Helper T cell (primary cell): Measurements from ENCODE around the genes ATF2, HOXD3 and HOXD1.

GRCh38 chr2:173654087-173654573 is 299.5 kb downstream of the CDCA7 start:
- PRO-cap, 2 experiments, result no peak in any of the 2 experiments

GRCh38 chr2:173854889-173855311 is 110.3 kb downstream of the SP3 start:
- PRO-cap, 2 experiments, result no peak in any of the 2 experiments

DNA sequence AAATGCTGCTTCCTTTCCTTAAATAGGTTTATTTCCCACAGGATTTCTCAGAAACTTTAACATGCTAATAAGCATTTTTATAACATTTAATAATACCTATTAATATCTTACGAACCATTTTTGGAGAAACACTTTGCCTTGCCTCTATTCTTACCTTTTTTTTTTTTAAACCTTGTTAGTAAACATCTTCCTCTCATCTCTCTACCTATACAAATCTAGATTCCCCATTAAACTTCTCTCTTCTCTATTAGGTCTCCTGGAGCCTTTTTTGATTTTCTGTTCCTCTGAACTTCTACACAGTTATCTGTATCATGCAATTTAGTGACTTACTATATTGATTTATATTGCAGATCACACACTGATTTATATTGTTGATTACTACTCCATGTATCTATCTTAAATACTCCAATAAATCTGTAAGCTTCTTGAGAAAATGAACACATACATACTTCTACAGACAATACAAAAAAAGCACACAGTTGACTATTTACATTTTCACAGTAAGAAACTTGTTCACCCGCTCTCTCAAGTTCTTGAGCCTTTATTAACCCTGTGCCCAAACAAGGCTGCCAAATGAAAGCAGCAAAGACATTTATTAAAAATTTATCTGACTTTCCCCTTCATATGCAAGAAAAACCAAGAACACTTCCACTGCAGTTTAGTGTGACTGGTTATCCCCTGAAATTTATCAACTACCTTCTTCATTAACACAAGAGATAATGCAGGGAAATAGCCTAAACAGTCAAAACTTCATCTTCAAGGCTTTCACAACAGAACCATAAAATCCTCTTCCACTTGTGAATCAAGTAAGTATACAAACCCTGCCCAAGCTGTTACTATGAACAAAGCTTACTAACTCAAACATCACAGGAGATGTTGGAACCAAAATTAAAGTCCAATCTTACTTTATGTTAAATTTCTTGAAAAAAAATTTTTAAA is 28.3 kb downstream of the SP3 start:
- PRO-cap, 2 experiments, result no peak in any of the 2 experiments

DNA sequence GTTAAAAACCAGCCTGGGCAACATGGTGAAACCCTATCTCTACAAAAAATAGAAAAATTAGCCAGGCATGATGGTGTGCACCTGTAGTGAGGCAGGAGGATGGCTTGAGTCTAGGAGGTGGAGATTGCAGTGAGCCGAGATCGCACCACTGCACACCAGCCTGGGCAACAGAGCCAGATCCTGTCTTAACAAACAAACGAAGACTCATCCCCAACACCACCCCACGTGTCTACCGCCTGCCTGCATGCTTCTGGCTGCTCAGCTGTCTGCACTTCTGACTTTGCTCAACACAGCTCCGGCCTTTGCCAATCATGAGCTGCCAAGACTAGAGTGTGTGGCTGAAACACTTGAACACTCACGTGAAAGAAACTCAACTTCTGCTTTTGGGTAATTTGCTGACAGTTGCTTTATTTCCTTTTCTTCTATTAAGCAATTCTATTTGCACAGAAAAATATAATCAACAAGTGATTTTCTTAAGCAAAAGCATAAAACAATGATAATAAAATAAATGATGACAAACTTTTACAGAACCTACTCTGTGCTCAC is 32.1 kb upstream of the SP3 start:
- PRO-cap, 2 experiments, result no peak in any of the 2 experiments

GRCh38 chr2:173998225-173998919 is 33.2 kb upstream of the SP3 start:
- PRO-cap, 2 experiments, result no peak in any of the 2 experiments

DNA sequence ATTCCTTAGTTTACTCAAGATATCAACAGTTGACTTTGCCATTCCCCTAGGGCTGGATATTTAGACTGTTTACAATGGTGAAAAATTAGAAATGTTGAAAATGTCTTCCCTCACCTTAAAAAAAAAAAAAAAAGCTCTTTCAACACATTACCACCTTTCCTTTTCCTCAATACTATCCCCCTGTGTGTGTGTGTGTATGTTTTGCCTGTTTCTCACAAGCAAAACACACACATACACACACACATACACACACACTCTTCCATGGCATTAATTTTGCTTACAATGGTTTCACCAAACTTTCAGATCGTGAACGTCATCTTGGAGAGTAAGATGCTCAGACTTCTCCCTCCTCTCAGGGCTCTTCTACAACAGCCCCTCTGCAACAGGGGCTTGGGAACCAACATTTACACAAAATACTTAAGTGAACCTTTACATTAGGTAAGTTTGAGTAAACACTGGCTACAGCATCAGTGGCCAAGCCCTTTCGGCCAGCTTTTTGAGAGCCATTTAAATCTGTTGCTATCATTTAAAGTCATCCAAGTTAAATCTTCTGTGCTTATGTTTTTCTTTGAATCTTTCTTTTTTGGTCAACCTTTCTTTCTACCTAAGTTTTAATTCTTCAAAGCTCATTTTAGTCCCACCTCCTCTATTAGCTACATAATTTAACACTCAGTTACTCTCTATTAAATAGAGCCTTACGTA is 21.7 kb downstream of the CIR1 start:
- PRO-cap, 2 experiments, result no peak in any of the 2 experiments

DNA sequence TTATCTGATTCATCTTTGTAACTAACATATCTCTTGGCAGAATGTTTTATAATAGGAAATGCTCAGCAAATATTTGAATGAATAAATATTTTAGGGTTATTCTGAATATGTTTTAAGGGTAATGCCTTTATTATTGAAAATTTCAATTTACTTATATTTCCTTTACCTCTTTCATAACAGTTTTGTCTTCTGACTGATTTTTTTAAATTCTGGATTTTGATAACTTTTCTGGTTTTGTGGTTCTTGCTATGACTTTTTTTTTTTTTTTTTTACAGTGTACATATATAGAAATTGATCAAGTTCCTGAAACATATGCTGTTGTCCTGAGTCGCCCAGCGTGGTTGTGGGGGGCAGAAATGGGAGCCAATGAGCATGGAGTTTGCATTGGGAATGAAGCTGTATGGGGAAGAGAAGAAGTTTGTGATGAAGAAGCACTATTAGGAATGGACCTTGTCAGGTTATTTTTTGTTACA is 4.2 kb downstream of the SCRN3 start:
- PRO-cap, 2 experiments, result no peak in any of the 2 experiments

- PRO-cap, 2 experiments, result no peak in any of the 2 experiments
These were observed 7.1 kb downstream of the WIPF1 start for GRCh38 chr2:174590521-174590833.

GRCh38 chr2:174595055-174595555 is 2.5 kb downstream of the WIPF1 start:
- PRO-cap, 2 experiments, result peak in 1 of 2 experiments; most common plus-strand start chr2:174595160 (in 1)

DNA sequence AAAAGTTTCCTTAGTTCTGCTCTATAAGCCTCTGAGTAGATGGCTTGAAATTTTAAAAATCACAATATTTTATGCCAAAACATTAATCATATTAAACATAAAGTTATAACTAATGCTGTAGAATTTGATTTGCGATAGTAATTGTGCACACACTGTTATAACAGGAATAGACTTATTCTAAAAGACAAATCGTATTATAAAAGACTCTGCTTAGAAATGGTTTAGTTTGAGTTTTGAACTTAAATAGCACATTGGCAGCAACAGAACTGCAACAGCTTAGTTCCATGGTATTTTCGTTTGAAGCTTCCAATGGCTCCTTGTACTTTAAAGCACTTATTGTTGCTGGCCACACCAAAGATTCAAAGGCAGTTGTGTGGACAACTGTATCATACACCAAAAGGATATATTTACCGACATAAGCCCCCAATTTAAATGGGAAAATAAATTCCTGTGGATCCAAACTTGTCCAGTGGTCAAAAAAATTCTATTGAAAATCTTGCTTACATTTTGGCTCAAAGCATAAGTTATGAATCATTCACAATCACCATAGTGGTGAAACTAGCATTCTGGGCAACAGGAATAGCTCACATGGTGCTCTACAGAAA is 612 bp downstream of the WIPF1 start:
- PRO-cap, 2 experiments, result no peak in any of the 2 experiments

DNA sequence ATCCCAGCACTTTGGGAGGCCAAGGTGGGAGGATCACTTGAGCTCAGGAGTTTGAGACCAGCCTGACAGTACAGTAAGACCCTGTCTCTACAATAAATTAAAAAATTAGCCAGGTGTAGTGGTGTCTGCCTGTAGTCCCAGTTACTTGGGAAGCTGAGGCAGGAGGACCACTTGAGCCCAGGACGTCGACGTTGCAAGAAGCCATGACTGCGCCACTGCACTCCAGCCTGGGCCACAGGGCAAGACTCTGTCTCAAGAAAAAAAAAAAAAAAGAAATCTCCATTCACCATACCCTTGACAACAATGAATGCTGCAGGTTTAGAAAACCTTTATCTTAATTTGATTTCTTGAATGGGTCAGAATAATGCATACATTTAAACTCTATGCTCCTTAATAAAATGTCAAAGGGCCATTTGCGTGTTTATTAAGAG is 22.1 kb upstream of the WIPF1 start:
- PRO-cap, 2 experiments, result no peak in any of the 2 experiments

DNA sequence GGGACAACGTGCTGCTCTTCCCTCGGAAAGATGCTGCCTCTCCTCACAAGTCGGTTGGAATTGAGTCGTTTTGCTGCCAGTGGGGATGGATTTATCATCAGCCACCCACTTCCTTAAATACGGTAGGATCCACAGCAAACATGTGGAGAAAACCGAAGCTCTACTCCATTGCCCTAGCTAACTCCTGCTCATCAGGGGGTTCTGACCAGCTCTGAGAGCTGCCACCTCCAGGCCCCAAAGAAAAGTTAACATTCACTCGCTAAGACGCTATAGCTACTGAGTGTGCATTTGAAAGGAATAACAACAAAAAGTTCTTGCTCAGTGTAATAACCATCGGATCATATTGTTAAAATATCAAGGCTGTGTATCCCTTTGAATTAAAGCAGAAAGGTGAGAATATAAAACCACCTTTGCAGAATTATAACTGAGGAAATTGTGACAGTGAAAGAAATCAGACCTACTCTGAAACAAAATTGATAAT is 80.8 kb downstream of the CHRNA1 start:
- PRO-cap, 2 experiments, result peak in 2 of 2 experiments; most common minus-strand start position 213 of the sequence (in 2)

GRCh38 chr2:174719640-174720096 is 44.6 kb downstream of the CHRNA1 start:
- PRO-cap, 2 experiments, result no peak in any of the 2 experiments

DNA sequence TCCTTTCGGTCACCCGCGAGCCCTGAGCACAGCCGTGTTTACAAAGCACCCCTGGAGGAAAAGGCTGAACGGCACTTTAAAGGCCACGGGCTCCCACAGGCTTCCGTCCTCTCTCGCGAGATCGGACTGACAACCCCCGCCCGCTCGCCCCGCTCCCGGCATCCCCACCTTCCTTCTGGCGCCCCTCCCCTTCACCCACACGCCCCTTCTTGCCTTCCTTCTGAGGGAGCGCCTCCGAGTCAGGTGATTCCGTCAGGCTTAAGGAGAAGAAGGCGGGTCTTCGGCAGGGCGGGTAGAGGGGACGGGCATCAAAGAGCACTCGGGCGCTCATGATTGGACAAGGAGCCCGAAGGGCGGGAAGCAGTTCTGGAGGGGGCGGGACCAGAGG is at the start of gene ATF2:
Gene ATF2, minus strand, starts transcription at position 131 of the 388 bp plus-strand sequence.
- PRO-cap, 2 experiments, result peak in 2 of 2 experiments; most common minus-strand start position 52 of the sequence (in 2)

DNA sequence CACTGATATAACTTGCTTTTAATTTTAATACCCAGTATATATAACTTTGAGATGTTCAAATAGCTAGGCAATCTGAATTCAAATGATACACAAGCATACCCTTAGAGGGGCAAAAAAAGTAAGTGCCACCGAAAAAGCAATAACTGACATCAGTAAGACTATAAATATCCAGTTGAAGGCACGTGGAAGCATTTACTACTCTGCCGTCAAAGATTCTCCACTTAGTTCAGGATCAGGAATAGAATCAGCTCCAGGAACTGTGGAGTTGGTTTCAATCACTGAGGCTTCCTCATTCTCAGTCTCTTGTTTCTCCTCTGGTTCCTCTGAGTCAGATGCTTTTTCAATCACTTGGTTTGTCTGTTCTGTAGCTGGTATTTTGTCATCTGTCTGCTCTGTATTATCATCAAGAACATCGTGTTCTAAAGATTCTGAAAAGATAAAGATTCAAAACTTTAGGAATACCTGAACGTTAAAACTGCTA is 72.3 kb downstream of the LNPK start:
- PRO-cap, 2 experiments, result no peak in any of the 2 experiments

DNA sequence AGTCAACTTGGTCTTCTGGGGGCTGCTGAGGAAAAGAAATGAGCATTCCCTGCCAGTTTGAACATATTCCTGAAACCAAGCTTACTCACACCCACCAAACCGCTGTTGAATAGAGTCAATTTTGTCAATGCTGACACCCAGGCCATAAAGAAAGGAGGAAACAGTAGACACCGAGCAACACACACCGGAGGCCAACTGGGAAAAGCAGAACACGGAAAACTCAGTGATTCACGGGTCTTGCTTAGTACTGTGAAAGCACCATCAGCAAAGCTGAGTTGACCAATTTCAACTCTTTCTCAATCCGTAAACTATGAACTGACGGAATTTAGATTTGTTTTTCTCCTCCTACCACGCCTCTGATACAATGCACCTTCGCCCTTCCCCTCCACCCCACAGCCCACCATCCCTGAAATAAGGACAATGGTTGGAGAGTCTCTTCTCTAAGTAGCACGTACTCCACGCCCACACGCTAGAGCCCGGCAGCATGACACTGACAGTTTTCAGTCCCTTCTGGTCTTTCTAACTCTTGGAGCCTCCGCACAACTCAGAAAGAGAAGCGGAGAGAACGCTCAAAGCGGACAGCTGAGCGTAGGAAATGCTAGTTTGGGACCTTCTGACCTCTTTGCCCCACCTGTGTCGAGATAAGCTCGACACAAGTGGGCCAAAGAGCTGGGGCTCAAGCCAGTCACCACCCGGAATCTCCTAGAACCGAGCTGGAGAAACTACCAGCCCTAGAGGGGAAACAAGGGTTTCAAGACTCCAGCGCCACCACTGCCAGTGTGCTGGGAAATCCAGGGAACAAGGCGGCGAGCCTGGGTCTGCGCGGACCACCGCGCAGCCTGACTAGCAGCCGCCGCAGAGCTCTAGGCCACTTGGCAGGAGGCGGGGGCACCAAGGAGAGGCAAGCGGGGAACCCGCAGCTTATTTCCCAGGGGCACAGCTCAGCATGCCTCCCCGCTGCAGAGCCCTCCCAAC is 618 bp downstream of the LNPK start:
- PRO-cap, 2 experiments, result peak in 2 of 2 experiments; most common plus-strand start position 503 of the sequence (in 2)

DNA sequence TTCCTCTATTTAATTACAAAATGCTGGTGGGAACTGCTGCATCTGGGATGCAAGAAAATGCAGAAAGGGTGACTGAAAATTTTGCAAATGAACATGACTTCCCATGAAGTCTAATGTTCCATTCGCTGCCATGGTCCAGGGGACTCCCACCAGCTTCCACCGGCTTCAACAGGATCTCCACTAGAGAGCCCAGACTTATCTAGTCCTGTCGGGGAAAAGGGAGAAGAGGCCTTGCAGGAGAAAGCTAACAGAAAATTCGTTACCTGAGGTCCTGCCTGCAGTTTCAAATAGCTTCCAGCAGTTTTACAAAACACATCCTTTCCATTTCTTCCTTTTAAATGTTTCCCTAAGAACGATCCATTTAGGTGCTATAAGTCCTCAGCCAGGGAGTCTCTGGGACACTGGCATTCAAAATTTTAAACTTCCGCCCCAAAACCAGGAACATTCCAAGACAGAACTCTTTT is 1.8 kb upstream of the HOXD9 start:
- PRO-cap, 2 experiments, result no peak in any of the 2 experiments

GRCh38 chr2:176129828-176130865 is 642 bp downstream of the HOXD8 start:
- PRO-cap, 2 experiments, result no peak in any of the 2 experiments

DNA sequence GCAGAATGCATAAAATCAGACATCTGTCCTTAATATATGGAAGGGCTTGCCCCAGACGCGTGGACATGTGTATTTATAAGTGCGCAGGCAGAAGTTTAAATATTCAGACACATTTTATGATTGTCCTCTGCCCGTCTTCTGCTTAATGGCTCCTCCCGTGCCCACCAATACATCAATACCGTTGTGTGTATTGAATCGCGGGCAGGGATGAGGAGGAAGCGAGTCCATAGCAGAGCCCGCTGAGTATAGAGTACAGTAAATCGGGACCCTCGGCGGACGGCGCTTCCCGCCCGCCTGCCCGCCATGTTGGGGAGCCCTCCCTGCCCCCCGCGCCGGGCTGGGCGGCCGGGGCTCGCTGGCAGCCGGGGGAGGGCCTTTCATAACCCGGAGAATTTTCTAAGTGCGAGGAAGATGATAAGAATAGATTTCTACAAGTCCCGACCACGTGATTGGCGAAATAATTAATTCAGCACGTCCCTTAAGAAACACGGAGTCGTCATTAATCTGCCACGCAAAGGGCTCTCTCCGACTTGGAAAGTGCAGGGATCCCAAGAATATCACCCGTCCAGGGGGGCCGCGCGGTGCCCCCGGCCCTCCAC is at the start of gene HOXD3:
Gene HOXD3, plus strand, starts transcription at position 490 of the 599 bp plus-strand sequence.
- PRO-cap, 2 experiments, result no peak in any of the 2 experiments

DNA sequence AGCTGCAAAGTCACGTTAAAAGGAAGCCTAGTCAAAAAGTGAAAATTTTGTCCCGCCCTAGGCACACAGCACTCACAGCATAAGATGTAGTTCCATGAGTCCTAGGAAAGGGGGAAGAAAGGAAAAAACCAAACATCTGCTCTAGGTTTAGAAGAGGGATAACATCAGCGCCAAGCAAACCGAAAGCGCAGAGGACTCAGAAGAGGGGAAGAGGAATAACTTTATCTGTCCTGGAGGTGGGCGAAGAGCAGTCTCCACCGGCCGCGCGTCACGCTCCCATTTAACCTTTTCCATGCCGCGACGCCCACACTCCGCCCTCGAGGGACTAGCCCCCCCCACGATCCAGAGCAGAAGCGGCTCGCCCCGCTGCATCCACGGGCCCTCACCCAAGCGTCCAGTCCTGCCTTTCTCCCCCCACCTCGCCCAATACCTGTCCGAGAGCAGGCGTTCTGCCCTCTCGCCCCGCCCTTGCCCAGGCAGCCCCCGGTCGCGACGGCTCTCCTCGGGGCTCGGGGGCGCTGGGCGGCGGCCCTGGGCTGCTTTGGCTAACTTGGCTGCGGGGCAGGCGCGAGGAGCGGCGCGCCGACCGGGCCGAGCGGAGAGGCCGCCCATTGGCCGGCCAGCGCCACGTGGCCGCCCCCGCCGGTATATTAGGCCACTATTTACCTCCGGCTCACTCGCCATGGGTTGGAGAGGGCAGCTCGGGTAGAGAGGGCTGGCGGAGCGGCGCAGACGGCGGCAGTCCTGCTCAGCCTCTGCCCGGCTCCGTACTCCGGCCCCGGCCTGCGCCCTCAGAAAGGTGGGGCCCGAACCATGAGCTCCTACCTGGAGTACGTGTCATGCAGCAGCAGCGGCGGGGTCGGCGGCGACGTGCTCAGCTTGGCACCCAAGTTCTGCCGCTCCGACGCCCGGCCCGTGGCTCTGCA is at the start of gene HOXD1:
Gene HOXD1, plus strand, starts transcription at position 680 of the 926 bp plus-strand sequence.
- PRO-cap, 2 experiments, result no peak in any of the 2 experiments